Rectum (tissue), 1 donor: ENCODE measurements around a stretch of chr3.

GRCh38 chr3:124249756-124250282 lies 216.7 kb downstream of the KALRN start:
- PRO-cap: no peak

DNA sequence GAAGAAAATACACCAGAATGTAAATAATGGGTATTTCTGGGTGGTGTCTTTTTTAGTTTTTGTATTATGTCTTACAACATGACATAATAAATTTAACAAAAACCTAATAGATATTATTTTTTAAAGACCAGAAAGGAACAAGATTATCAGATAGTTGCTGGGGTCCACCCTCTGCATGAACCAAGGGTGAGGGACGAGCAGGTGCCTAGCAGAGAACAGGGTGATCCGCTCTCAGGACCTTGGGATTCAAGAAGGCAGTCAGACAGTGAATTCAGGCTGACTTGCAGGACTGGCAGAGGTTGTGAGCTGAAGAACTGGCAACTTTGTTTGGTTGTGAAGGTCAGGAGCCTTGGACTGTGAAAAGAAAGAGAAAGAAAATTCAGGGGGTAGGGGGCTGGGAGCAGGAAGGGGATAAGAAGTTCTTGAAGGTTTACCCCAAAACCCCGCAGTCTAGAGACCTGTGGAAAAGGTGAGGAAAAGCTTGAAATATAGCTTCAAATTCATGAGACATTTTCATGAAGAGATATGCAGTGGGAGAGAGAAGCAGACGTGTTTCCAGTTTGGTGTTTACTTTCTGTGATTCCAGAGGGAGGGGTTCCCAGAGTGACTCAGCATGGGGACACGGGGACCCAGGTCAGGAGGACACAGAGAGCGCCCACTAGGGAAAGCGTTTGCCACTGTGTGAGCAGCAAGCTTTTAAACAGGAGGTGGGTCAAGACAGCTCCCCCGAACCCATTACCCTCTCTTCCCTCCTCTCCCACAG lies 217.3 kb upstream of the UMPS start:
- PRO-cap: no peak

DNA sequence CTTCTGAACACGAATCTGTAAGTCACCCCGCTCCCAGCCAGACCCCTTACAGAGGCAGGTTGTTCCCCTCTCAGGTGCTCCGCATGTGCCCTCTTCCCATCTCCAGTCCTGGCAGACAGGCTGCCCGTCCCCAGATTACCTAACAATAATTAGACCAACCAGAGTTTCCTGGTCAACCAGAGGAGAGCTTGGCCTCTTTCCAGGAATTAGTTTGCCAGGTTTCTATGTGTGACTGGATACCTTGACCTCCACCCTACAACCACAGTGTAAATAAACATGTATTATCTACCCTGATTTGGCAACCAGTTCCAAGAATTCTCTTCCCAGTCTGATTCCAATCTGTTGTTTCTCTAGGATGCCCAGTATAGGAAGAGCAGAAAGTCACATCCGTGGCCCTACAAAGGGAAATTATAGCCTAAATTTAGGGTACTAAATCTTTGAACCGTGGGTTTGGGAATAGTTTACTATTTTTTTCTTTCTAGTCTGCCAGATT lies 178.0 kb upstream of the UMPS start:
- PRO-cap: unidirectional peak, minus-strand start at position 106 of the sequence

- PRO-cap: no peak
Measured at GRCh38 chr3:124690184-124690515, 40.1 kb upstream of the UMPS start.

GRCh38 chr3:124748067-124749362 lies 18.3 kb downstream of the UMPS start:
- PRO-cap: no peak

DNA sequence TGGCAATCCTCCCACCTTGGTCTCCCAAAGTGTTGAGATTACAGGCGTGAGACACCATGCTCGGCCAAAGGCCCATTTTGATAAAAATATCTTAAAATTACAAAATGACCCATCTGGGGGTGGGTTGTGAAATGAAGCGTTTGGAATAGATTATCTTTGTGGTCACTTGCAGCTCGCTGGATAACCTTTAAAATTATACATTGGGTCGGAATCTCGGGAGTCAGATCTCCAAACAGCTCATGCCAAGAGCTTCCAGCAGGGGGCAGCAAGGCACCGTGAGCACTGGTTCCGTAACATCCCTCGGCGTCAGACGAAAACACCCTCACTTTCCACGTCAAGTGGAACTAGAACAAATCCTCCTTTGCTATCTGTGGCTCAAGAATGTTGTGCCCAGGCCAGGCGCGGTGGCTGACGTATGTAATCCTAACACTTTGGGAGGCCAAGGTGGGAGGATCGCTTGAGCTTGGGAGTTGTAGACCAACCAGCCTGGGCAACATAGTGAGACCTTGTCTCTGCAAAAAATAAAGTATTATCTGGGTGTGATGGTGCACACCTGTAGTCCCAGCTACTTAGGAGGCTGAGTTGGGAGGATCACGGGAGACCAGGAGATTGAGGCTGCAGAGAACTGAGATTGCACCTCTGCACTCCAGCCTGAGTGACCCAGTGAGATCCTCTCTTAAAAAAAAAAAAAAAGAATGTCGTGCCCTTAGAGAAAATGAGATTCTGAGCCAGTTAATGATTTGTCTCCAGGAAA lies 31.1 kb downstream of the UMPS start:
- PRO-cap: no peak

- PRO-cap: no peak
Measured at GRCh38 chr3:124773526-124774177, 43.4 kb downstream of the UMPS start.

DNA sequence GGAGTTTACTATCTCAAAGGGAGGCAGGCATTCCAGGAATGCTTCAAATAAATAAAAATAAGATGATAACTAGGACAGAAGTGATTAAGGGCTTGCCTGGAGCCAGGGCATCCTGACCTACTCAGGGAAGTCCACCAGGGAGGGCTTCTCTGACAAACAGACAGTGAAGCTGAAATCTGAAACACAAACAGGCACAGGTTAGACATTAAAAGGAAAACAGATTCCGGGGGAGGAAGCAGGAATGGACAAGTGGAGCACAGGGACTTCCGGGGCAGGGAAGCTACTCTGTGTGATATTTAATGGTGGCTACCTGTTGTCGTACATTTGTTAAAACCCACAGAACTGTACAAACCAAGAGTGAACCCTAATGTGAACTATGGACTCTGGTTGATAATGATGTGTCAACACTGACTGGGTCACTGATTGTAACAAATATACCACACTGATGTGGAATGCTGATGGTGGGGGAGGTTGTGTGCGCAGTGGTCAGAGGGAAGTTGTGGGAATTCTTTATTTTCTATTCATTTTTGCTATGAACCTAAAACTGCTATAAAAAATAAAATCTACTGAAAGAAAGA lies 53.2 kb downstream of the ITGB5 start:
- PRO-cap: no peak

- PRO-cap: bidirectional peak, plus-strand start at chr3:124886438, minus-strand start at chr3:124886235; bidirectional peak, plus-strand start at chr3:124886730, minus-strand start at chr3:124886643
Measured at GRCh38 chr3:124885962-124887085, 841 bp downstream of the ITGB5 start.

- PRO-cap: no peak
Measured at GRCh38 chr3:124920728-124921077, 13.8 kb downstream of the MUC13 start.

DNA sequence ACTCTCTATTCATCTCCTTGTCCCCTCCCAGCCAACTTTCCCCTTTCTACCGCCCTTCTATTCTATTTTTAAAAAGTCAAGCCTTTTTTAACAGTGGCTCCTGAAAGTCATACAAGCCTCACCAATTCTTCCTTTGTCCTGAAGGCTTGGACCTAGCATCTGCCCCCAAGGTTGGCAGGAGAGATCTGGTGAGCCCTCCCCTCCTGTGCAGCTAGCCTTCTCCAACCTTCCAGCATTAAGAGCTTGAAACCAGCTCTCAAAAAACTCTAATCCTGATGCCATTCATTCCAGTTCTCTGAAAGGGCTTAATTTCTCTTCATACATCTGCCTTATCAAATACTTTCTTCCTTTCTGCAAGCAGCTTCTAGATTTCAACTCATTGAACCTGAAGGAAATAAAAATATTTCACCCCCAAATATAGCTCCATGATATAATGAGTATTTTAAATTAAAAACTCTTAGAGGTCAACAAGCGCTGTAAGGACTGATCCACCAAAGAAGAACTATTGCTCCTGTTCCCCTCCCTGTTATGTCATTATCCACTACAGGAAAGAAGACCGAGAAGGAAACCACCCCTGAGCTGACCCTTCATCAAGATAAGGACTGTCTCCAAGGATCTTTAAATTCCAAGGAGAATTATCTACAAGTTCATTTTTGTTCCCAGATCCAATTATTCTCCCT lies 1.5 kb downstream of the MUC13 start:
- PRO-cap: bidirectional peak, plus-strand start outside the sequence, minus-strand start at position 504 of the sequence

DNA sequence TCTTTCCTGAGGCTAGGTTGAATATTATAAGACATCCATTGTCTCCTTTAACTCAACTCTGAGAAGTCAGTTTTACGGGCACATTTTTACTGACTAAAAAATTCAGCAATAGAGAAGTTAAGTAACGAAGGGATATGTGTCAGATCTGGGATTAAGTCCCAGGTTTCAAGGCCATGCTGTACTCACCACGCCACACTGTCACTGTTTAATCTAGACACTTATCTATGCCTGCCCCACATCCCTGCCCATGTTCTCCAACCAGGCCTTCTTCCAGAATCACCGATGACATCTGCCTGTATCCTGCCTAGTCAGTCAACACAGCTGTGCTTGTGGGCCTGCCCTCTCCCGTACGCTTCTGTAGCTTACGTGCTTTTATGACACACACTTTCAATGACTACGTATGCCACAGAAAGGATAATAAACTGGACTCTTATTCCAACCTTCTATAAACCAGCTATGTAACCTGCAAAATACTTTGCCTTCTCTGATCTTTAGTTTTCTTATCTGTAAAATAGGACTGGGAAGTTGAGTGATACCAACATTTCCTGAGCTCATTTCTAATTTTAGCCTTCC lies 17.2 kb upstream of the MUC13 start:
- PRO-cap: bidirectional peak, plus-strand start at position 448 of the sequence, minus-strand start at position 270 of the sequence

GRCh38 chr3:125003226-125004132 lies 52.3 kb downstream of the HEG1 start:
- PRO-cap: no peak

- PRO-cap: no peak
Measured at GRCh38 chr3:125011879-125012356, 43.9 kb downstream of the HEG1 start.

DNA sequence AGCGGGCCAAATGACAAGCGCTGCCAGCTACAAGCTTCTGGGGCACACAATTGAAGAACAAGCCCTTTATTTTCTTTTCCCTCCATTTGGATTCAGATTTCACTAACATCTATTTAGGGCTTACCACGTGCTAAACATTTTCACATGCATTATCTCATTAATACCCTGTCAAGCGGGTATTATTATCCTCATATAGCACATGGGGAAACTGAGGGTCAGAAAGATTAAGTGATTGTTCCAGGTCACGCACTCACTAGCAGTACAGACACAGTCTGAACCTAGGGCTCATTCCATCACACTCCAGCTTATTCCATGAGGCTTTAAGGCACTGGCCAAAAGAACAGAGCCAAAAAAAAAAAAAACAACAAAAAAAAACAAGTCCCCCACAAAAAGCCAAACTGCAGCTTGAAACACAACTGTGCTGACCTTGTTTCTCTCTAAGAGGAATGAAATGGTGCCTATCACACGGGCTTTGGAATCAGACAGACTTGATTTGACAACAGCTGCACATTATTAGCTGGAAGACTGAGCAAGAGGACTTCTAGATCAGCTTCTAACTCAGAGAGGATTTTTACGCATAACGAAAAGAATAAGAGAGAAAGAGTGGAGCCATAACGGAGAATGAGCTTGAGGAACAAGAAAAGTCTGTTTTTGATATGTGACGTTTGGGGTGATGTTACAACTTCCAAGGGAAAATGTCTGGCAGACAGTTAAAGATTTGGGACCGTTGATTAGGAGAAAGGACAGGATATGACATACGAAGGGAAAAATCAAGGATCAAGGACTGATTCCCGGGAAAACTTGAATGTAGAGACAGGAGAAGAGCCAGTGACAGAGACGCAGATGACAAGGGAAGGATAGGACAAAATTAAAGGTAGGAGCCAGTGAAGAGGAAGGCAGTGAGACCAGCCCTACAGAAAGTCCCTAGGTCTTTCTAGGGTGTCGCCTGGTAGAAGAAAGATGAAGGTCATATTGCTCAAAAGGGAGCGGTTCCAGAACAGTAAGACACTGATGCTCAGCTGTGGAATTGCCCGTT lies 16.0 kb downstream of the HEG1 start:
- PRO-cap: no peak

DNA sequence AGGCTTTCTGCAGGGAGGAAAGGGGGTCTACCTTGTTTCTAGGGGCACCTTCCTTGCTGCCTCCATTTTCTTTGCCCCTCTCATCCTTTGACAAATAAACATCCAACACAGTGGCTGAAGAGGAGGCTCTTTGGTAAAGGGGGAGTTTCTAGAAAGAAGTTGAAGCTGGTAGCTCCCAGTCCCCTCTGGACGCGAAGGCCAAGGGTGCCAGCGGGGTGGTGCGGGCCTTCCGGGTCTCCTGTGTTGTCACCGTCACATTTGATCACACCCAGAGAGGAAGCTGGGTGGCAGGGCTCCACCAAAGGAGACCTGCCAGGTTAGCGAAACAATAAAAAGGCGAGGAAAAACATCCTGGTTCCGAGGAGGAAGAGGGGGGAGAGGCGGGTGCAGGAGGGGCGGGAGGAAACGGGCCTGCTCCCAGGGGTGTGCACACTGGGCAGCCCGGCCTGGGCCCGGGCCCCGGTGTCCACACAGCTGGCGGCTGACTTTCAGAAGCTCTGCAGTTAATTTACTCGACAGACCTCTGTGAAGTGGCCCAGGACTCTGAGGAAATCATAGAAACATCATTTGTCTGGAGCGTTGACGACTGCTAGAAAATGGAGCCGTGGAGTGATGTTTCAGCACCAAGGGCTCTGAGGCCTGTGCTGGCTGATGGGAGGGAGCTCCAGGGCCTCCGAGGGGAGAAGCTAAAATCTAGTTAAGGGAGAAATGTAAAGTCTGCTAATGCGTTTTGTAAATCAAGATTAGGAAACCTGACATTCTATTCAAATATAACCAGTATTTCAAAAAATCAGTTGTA lies 12.1 kb downstream of the HEG1 start:
- PRO-cap: bidirectional peak, plus-strand start at position 360 of the sequence, minus-strand start at position 240 of the sequence

DNA sequence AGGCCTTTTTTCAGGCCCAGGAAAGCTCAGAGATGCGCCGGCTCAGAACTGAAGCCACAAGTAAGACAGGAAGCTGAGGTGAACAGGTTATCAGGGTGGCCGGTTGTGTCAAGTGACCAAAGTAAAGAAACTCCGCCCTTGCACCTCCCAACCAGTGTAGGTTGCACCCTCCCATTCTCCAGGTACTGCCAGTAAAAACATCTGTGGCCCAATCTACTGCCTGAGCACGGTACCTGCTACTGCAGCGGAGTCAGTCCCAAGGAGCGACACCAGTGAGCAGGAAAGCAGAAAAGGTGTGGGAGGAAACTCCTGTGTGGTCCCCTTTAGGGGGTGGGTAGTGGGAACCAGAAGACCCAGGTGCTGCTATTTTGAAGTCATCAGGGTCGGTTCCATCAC lies 60.0 kb upstream of the HEG1 start:
- PRO-cap: no peak

GRCh38 chr3:125123530-125123842 lies 67.7 kb upstream of the HEG1 start:
- PRO-cap: no peak

DNA sequence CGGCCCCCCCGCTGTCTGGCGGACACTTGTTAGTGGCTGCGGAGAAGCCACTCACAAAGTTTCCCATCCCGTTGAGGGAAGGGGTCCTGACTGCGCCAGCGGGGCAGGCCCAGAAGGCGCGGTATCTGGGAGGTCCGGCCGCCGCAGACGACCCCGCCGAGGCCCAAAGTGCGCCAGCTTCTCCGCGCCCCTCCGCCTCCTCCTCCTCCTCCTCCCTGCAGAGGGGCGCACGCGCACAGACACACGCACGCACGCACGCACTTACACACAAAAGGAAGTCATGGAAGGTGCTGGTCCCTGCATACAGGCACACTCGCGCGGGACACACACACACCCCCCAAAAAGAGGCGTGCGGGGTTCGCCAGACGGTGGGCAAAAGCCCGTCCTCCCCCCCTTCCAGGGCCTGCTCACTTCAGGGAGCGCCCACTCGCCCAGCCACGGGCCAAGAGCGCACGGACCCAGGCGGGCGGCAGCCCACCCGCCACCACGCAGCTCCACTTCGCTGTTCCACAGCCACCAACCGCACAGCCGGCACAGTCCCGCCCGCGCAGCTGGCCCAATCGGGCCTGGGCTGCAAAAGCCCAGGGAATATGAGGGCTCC lies 17.9 kb downstream of the ZNF148 start:
- PRO-cap: bidirectional peak, plus-strand start at position 270 of the sequence, minus-strand start at position 211 of the sequence

DNA sequence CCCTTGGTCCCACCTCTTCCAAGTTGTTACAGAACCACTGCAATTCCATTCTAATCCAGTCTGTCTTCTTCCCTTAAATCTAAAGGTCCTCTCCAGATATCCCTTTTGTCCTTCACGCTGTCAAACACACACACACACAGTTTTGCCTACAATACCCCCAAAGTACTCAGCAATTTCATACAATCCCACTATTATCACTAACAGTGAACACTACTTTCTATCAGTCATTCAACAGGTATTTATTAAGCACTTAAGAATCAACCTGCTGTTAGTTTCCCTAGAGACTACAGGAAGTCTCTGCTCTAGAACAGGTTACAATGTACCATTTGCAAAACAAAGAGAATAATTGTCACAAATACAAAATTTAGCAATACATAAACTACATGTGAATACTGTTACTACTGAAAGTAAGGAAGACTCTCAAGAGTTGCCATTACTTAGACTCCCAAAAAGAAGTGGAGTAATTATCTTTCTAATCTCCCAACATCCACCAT lies 4.9 kb downstream of the ZNF148 start:
- PRO-cap: no peak